ENCODE measurements around a stretch of chr18.

- RRBS: no CpG with 5 or more reads among the region's 16 CpGs
These were observed 79.9 kb downstream of the TMEM241 start for GRCh38 chr18:23357700-23358415.

- RRBS: no CpG with 5 or more reads among the region's 13 CpGs
These were observed 7.6 kb upstream of the RMC1 start for GRCh38 chr18:23495611-23496308.

DNA sequence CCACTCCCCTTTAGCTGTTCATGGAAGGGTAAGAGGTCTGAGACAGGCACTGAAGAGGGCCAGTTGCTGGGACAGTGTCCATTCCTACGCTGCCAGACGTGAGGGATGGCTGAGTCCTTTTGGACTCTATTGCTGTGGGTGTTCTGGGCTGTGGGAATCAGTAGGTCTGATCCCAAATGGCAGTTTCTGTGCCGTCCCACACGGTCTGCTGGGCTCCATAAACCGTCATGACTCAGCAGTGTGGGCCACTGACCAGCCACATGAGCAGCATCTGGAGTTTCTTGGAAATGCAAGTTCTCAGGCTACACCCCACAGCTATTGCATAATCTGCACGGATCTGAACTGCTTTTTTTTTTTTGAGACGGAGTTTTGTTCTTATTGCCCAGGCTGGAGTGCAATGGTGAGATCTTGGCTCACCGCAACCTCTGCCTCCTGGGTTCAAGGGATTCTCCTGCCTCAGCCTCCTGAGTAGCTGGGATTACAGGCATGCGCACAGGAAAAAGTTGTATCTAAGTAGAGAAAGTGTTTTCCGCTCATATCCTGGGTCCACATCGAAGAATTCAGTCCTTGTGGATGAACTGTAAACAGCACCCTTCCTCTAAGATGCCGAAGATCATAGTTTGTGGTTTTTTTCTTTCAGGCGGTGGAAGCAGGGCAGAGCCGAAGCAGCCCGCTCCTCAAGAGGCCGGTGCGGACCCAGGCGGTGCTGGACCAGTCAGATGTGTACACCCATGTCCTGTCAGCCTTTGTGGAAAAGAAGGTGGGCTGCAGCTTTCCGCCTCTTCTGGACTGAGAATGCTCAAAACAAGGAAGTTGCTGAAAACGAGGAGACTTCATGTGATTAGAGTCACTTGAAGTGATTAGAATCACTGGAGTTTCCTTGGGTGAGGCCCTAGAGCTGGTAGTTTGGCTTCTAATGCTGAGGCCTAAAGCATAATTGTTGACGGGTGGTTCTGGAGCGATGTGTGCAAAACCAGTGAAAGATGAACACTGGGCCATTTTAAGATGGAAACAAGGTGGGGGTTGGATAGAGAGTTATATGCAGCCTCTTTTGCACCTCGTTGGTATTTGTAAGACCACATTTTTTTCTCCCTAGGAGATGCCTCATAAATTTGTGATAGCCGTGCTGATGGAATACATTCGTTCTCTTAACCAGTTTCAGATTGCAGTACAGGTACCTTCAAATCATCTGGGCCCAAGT lies 25.6 kb downstream of the RMC1 start:
- RRBS: no CpG with 5 or more reads among the region's 25 CpGs

DNA sequence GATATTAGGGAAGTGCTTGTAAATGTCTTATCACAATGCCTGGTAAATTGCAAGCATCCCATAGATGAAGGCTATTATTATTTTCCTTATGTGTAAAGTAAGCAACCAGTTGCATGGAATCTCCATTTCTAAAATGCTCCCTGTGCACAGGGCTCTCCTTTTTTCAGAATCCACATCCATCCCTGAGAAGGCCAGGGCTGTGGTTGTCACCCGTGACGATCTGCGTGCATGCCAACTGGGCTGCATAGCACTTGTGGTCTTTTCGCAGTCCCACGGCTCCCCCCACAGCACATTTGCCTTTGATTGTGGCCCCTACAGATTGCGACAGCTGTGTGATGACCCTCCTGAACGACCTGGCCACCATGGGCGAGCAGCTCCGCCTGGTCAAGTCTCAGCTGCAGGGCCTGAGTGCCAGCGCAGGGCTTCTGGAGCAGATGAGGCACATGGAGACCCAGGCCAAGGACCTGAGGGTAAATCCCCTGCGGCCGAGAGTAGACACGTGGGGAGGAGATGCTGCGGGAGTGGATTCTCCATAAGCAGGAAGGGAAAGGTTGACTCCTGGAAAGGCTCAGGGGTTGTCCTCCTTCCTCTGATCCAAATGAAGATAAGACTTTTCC lies 119.9 kb upstream of the TTC39C start:
- RRBS: no CpG with 5 or more reads among the region's 14 CpGs

DNA sequence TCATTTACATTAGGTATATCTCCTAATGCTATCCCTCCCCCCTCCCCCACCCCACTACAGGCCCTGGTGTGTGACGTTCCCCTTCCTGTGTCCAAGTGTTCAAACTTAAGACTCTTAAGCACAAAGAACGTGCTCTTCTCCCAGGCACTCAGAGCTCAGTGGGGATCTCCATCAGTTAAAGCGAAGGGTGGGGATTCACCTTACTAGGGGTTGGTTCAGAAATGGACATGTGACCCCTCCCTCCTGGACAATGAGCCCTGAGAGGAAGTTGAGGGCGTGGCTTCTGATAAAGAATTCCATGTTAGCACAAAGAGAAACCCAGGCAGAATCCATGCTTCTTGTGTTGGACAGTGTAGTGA lies 78.2 kb upstream of the TTC39C start:
- RRBS: no CpG with 5 or more reads among the region's 4 CpGs

DNA sequence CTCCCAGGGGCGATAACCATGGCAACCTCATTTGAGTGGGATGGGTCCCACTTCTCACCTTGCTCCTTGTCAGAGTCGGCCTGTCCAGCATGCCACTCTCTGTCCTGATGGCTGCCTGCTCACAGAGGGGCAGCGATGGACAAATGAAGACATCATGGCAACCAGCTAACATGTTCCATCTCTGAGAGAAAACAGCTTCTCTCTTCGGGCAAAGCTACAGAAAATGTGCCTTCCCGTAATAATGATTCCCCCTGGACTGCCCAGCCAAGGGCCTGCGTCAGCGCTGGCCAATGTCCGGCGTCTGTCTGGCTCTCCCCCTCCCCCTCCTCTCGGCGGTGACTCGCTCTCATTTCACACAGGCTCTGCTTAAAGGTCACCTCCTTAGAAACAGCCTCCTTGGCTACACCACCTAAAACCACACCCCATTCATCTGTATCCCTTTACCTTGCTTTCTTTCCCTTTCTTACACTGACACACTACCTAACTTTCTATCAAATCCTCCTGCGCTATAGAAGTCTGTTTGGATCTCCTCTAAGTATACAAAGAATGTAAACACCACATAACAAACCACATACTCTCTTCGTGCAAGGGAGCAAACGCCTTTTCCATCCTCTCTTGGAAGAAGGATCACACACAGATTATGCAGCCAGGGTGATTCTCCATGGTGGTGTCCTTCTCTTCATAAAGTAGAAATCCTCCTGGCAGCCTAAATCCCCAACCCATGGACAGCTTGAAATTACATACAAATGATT lies 32.1 kb upstream of the TTC39C start:
- RRBS: no CpG with 5 or more reads among the region's 15 CpGs

DNA sequence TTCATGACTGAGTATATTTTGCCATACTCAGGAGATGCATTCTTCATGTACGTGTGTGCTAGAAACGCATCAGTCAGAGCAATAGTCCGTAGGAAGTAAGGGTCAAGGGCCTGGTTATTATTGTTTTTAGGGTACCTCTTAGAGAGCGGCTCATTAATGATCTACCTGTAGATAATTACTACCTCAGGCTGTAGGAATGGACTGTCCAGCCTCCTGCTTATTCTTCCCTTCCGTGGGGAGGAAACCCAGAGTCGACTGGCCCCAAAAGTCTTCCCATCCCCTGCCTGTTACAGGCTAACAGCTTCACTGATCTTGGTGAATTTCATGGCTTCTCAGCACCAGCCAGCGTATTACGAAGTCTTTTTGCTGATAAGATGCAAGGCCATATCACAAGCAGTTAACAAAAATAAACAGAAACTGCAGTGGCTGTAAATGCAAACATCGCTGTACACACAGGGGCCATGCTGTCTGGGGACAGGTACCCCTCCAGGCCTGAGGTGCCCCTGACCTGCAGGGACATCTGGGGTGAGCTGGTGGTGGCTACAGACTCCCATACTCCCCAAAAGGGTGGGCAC lies 36.5 kb downstream of the TTC39C start:
- RRBS: no CpG with 5 or more reads among the region's 9 CpGs

- RRBS: no CpG with 5 or more reads among the region's 6 CpGs
These were observed 56.4 kb downstream of the CABYR start for GRCh38 chr18:24195150-24195705.

- RRBS: no CpG with 5 or more reads among the region's 4 CpGs
These were observed 126.9 kb downstream of the OSBPL1A start for GRCh38 chr18:24270733-24271107.

DNA sequence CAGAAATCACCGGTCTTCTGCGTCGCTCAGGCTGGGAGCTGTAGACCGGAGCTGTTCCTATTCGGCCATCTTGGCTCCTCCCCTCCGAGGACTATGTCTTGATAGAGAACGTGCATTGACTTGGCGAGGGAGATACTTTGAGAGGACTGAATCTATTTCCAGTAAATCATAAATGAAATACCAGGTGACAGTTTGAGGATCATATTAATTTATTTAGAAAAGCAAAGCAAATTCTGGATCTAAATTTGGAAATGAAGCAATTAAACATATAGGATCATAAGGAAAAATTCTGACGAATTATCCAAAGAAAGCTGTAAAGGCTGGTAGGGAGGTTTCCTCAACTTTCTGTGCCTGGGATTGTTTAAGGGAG lies 164.5 kb downstream of the HRH4 start:
- RRBS: no CpG with 5 or more reads among the region's 9 CpGs

- RRBS: no CpG with 5 or more reads among the region's 33 CpGs
These were observed 255.9 kb downstream of the HRH4 start for GRCh38 chr18:24716181-24716901.

GRCh38 chr18:24913320-24913835 lies 438.6 kb downstream of the ZNF521 start:
- RRBS: no CpG with 5 or more reads among the region's 3 CpGs

- RRBS: no CpG with 5 or more reads among the region's 3 CpGs
These were observed 63.1 kb downstream of the ZNF521 start for GRCh38 chr18:25288835-25289306.

- RRBS: no CpG with 5 or more reads among the region's 3 CpGs
These were observed 365.3 kb downstream of the SS18 start for GRCh38 chr18:25725123-25725491.

DNA sequence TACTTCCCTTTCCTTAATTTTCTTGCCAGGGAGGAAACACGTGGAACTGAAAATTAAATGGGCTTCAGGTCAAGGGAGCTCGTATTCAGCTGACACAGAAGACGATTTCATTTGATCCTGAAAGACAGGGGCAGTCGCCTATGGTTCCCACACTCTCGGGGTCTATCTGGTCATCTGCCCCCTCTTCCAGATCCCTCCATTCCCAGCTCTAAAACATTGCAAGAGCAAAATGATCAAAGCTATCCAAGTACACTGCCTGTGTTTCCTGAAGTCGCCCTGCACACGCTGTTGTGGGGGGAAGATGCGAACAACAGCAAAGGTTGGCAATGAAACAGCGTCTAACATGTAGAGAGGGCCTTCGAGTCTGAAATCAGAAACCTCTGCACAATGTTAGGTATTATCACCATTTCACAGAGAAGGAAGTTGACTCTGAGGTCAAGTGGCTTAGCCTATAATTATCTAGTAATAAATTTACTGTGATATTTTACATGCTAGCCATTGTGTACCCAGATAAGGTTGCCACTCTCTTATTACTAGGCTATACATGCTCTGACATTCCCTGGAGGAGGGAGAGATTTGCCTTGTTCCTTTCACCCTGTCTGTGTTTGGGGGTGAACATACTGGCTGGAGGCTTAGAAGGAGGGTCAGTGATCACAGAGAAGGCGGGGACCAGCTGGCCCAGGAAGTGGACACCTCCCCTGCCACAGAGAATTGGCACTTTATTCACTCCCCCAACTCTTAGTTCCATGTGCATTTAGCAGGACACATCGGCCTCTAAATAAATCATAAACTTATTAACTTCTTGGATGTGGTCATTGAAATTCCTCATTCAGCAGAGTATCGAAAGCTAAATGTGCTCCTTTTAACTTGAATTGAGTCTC lies 36.9 kb downstream of the KCTD1 start:
- RRBS: no CpG with 5 or more reads among the region's 13 CpGs

DNA sequence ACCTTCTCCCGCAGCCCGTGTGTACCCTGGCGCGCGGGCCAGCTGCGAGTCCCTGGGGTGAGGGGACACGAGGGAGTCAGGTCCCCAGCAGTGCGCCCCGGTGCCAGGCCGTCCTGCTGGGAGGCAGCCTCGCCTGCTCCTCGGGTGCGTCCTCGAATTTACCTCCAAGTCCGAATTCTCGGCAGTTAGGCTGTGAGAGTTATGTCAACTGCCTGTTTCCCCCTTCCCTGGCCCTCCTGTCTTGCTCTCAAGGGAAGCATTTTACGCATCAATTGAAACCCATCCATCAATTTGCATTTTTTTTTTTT lies 1.6 kb upstream of the KCTD1 start:
- RRBS: no CpG with 5 or more reads among the region's 17 CpGs

- RRBS: 6% methylated on average over 5 of the region's 28 CpGs
These were observed 2.6 kb upstream of the KCTD1 start for GRCh38 chr18:26550916-26551426.

- RRBS: no CpG with 5 or more reads among the region's 8 CpGs
These were observed 102.5 kb upstream of the KCTD1 start for GRCh38 chr18:26650687-26651426.

DNA sequence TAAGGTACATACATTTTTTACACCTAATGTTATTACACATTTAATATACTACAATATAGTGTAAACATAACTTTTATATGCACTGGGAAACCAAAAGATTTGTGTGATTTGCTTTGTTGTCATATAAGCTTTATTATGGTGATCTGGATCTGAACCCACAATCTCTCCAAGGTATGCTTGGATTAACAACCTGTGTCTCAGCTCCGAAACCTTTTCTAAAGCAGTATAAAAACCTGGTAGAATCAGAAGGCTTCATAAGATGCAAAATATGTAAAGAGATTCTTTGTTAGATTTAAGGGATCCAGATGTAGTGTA lies 335.0 kb downstream of the CDH2 start:
- RRBS: no CpG with 5 or more reads among the region's 1 CpG

DNA sequence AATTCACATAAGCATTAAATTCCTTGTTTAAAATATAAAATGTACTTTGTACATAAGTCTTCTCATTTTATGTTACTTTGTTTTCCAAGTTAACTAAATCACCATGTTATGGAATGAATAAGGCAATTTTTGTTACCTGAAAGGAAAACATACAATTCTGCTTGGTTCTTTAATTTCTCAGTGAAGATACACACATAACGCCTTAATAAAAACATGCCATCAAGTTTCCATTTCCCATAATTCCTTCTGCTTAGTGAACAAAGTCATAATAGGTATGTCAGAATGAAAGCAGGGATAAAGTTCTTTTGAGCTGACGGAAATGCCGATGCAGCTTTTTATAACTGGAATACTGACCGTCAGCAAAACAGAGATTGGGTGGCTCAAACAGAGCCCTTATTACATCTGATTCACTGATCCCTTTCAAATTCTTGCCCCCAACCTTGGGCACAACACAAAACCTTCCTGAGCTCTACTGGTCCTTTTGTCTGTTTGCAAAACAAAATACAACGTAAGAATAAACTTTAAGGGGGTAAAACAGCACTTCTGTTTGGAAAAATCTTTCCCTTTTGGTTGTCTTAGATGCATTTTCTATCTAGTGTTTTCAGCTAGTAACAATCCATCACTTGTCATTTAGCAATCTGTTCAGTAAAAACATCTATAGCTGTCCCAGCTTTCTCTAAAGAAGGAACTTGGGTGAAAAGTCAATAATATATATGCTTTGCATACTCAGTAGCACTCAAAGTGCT lies 140.4 kb downstream of the CDH2 start:
- RRBS: no CpG with 5 or more reads among the region's 5 CpGs